Bronchus (tissue), 1 donor: ENCODE data around the gene SPATA5.

DNA sequence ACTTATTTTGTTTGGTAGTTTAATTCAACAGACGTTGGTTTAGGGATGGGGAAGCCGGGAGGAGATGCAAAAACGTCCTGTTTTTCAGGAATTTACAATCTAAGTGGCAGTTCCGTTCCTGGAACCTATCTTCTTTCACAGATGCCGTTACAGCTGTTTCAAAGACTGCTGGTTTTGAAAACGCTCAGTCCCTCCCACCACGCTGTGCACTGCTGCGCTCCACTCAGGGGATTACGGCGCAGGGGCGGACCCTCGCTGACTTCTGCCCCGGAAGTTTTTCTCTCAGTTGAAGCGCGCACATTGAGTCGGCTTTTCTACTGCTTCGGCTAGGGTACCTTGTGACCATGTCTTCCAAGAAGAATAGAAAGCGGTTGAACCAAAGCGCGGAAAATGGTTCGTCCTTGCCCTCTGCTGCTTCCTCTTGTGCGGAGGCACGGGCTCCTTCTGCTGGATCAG, at the start of gene SPATA5:
Gene SPATA5, plus strand, starts transcription at position 280 of the 456 bp plus-strand sequence.
- PRO-cap = bidirectional peak, plus-strand start at position 285 of the sequence, minus-strand start at position 167 of the sequence

GRCh38 chr4:122928870-122929337, 6.0 kb downstream of the SPATA5 start:
- PRO-cap = no peak

DNA sequence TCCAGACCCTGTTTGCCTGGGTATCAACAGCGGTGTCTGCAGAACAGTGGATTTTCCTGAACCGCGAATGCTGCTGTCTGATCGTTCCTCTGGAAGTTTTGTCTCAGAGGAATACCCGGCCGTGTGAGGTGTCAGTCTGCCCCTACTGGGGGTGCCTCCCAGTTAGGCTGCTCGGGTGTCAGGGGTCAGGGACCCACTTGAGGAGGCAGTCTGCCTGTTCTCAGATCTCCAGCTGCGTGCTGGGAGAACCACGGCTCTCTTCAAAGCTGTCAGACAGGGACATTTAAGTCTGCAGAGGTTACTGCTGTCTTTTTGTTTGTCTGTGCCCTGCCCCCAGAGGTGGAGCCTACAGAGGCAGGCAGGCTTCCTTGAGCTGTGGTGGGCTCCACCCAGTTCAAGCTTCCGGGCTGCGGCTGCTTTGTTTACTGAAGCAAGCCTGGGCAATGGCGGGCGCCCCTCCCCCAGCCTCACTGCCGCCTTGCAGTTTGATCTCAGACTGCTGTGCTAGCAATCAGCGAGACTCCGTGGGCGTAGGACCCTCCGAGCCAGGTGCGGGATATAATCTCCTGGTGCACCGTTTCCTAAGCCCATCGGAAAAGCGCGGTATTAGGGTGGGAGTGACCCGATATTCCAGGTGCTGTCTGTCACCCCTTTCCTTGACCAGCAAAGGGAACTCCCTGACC, 22.2 kb downstream of the SPATA5 start:
- PRO-cap = unidirectional peak, plus-strand start at position 397 of the sequence

GRCh38 chr4:123340119-123340791, 56.3 kb upstream of the SPRY1 start:
- PRO-cap = no peak

- PRO-cap = no peak
Observed at GRCh38 chr4:123422224-123422640, 25.6 kb downstream of the SPRY1 start.

- PRO-cap = no peak
Observed at GRCh38 chr4:123435153-123435569, 38.6 kb downstream of the SPRY1 start.

DNA sequence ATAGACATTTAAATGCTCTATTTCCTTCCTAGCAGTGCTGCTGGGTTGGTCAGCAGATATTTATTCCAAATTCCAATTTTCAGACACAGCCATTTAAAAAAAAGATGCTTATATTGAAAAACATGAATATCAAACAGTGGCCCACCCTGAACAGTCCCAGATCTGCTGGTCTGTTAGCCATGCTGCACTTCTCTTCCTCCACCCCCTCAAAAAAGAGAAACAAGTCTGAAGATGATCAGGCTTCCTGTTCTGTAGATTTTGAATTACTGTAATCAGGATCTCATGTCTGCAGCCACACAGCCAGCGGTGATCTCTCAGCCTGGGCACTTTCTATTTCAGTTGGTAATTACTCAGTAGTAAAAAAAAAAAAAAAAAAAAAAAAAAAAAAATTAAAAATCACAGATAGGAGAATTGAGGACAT, 46.7 kb downstream of the SPRY1 start:
- PRO-cap = no peak

DNA sequence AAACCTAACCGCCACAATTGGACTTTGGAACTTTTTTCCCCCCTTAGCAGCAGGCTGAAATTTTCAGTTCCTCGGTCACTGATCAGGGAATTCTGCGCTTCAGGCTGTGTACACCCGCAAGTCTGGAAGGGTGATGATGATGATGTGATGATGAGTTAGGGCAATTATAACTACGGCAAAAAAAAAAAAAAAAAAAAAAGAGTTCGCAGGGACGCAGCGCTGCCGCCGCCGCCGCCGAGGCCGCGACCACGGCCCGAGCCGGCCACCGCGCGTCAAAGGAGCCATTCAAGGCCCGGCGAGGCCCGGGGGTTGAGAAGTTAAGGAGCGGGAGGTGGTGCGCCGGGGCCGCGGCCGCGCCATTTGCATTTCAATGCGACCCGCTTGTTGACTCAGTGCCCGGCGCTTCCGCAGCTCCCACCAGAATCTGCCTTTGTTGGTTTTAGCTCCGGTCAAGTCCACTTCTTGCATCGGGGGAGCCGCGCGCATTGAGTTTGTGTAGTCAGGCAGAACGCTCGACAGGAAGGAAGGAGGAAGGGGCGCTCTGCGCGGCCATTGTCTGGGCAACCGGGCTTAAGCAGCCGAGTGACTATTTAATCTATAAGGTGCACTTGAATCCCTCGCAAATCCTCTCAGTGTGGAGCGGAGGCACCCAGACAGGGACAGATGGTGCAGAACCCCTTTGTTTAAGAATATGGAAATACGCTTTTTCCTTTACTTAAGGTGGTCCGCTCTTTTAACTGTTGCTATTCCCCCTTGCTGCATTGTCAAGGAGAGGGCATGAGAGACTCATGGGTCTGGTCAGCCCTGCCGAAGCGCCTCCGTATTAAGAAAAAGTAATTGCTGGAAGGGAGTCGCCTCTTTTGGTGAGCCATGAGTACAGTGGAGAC, 109.1 kb downstream of the SPRY1 start:
- PRO-cap = bidirectional peak, plus-strand start at position 195 of the sequence, minus-strand start at position 94 of the sequence; bidirectional peak, plus-strand start at position 488 of the sequence, minus-strand start at position 426 of the sequence

GRCh38 chr4:123749361-123750095, 352.9 kb downstream of the SPRY1 start:
- PRO-cap = no peak

DNA sequence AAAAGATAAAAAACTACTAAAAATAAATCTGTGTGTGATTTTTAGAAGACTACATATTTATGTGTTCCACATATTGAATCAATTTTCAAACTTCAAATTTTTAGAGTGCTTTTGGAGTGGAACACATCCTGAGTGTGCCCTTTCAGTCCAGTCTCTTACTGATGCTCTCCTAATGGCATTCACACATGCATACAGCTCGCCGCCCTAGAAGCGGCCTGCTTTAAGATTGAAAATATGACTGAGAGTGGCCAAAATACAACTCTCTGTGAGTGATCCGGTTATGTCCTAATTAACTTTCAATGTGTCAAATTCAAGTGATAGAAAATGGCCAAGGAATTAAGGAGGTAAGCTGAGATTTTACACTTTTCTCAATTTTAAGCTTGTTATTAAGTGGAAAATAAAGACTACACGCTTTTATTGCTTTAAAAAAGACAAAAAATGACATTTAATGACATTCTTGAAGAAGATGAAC, 628.7 kb downstream of the ANKRD50 start:
- PRO-cap = no peak

DNA sequence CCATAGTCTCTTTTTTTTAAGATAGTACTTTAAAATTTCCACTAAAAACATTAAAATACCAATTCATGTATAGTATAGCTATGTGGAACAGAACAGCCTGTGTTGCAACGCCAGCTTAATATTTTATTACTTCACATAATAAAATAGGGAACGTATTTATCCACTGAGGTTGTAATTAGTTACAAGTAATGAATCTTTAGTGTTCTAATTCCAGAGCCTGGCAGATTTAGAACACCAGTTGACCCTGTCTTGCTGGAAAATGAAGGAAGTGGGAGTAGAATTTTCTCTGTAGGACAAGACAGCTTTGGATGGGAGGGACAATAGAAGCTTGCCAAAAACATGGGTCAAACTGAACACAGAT, 20.0 kb downstream of the FAT4 start:
- PRO-cap = no peak

- PRO-cap = no peak
Observed at GRCh38 chr4:125491016-125491589, 176.3 kb downstream of the FAT4 start.

GRCh38 chr4:125836616-125837141, 521.9 kb downstream of the FAT4 start:
- PRO-cap = no peak

- PRO-cap = no peak
Observed at GRCh38 chr4:126954468-126955498, 678.0 kb upstream of the INTU start.

- PRO-cap = no peak
Observed at GRCh38 chr4:127633470-127633853, 705 bp downstream of the INTU start.

DNA sequence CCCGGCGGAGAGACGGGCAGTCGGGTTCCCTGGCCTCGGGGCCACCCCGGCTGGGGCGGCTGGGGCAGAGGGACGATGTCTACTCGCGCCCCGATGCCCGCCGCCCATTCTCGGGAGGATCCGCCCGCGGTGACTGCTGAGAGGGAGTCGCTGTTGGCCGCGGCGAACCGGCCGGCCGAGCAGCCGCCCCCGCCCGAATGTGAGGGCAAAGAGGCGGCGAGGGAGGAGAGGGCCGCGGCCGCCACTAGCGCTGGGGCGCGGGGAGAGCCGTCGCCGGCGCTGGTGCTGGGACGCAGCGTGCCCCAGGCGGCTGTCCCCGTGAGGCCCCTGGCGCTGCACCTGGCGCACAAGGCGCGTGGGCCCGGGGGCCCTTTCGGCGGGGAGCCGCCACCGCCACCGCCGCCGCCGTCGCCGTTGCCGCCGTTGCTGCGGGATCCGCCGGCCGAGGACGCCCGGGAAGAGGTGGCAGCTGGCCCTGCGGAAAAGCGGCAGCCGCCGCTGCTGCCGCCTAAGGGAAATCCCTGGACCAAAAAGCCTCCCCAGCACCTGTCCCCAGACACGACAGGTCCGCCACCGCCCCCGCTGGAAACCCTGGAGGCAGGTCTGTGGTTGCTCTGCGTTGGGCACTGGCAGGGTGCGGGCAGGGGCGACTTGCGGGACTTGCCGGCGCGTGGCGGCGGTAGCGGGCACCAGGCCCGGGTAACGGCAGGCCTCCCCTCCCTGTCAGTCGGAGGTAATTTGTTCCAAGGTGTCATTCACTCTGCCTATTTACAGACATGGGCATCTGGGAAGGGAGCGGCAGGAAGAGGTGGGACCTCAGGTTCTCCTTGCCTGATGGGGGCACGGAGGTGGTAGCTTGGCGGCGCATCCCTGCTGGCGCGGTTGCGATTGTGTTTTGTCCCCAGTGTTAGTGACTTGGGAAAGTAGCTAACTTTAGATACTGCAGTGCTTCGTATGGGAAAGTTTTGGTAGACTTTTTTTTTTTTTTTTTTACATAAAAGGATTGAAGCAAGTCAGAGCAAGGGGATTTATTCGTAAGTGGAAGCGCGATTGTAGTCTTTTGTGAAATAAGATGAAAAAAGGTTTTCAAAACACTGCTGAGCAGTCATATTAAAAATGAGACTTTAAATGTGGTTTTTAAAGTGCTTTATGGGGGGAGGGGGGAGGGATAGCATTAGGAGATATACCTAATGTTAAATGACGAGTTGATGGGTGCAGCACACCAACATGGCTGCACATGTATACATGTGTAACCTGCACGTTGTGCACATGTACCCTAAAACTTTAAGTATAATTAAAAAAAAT, 959 bp downstream of the LARP1B start:
- PRO-cap = unidirectional peak, plus-strand start at position 107 of the sequence; bidirectional peak, plus-strand start at position 617 of the sequence, minus-strand start at position 329 of the sequence; bidirectional peak, plus-strand start at position 854 of the sequence, minus-strand start at position 727 of the sequence

GRCh38 chr4:128155171-128156030, 94.3 kb downstream of the LARP1B start:
- PRO-cap = no peak

- PRO-cap = no peak
Observed at GRCh38 chr4:128289371-128290027, 1.9 kb upstream of the PGRMC2 start.

- PRO-cap = no peak
Observed at GRCh38 chr4:128424391-128424721, 136.7 kb upstream of the PGRMC2 start.

DNA sequence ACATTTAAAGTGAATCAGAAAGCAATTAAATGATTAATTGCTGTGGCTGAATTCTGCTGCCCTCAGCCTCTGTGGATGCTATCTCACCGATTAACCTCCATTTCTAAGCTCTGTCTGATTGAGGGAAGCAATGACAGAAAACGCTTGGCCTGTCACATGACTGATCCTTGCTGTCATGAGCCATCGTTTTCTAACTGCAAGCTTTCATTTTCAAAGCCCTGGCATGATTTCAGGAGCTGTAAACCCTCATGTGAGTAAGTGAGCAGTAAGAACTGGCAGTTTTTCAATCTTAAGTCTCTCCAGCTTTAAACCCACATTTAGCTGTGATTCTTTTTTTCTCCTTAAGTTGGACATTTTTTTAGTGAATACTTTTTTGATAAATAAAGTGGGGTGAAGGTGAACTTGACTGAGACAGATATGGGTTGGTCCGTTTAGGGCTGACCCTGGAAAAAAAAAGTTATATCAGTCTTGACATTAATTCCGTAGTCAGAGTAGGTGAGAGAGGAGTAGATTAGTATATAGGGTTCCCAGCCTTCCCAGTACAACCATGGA, 180.9 kb upstream of the PGRMC2 start:
- PRO-cap = unidirectional peak, minus-strand start at position 105 of the sequence